LHCN-M2 (cell line): ENCODE measurements around a stretch of chr7.

DNA sequence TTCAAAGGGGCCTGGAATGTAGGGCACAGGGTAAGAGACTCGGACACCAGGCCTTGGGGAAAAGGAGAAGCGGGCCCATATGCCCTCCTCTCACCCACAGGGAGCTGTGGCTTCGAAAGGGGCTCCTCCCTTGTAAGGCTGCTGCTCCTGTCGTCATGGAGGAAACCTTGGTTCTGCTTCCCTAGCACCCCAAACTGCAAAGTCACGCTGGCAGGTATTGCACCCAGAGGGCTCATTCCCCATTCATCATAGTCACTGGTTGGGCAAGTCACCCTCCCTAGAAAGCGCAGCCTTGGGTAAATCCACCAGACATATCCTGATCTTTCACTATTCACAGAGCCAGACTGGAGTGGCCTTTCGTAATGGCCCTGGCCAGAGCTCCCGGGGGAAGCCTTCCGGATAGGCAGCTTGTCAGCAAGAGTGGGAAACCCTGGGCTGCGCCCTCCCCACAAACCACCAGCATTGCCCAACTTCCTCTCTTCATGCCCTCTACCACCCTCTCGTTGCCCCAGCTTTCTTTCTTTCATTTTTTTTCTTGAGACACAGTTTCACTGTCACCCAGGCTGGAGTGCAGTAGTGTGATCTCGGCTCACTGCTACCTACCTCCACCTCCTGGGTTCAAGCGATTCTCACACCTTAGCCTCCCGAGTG lies 121.0 kb downstream of the HIP1 start:
- RAMPAGE, long total RNA: no peak

DNA sequence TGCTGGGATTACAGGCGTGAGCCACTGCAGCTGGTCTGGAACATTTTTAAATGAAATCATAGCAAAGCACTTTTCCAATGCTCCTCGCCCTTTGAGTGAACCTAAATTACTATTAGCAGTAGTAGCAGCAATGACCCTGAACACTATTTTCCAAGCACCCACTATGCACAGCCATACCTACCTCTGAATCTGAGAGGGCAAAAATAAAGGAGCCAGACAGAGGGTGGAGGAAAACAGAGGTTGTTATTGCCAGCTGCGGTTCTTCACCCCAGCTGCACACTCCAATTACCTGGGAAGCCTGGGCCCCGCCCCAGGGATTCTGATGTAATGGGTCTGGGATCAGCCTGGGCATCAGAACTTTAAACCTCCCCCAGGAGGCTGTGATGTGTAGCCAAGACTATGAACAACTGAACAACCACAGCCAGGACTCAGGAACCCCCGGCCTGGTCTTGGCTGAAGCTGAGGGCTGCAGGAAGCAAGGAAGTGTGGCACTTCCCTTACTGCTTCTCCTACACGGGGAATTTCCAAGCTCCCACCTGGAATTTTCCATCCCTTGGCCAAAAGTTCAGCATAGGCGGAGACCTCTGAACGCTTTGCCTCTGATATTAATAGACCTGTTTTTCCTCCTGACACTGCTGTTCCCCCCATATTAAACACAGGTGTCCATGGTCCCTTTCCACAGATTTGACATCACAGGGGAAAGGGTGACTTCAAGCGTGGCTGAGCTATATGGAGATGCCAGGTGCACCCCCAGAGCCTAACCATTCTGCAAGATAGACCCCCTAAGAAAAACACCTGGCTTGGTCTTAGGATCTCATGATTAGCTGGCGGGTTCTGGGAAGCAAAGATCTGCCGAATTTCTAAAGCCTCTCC lies 89.2 kb downstream of the HIP1 start:
- RAMPAGE, long total RNA: no peak

DNA sequence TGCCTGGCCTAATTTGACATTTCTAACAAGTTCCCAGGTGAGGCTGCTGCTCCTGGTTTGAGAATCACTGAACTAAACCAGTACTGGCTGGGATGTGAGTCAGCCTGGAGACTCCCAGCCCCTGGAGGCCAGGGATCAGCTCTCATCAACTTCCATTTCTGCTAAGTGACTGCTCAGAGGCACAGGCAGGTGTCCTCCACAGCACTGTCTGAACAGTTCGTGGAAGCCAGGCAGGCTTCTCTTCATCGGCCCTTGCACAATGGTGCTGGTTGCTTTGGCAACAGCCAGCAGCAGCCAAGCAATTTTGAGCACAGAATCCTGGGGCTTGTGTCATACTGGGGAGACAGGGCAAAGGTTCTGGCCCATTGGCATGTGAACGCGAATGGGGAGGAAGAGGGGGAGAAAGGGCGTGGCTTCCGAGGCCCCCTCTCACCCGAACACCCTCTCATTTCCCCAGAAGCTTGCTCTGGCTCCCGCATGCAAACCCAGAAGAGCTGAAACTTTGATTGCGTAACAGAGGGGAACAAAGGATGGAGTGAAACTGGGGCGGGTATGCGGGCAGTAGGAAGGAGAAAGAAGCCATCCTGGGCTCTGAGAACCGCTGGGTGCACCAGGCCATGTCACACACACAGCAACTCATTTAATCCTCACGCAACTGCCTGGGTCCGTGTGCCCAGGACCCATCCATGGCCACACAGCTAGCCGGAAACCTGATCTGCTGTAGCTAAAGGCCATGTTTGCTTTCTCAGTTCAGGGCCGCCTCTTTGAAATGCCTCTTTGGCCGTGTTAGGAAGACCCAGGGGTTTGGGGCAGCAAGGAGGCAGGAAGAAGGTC lies 8.9 kb upstream of the POR start:
- RAMPAGE, long total RNA: no peak

- RAMPAGE, long total RNA: no peak
Observed at GRCh38 chr7:75925642-75926301, 10.8 kb downstream of the POR start.

- RAMPAGE, long total RNA: no peak
Observed at GRCh38 chr7:75962672-75963773, 31.4 kb downstream of the TMEM120A start.

DNA sequence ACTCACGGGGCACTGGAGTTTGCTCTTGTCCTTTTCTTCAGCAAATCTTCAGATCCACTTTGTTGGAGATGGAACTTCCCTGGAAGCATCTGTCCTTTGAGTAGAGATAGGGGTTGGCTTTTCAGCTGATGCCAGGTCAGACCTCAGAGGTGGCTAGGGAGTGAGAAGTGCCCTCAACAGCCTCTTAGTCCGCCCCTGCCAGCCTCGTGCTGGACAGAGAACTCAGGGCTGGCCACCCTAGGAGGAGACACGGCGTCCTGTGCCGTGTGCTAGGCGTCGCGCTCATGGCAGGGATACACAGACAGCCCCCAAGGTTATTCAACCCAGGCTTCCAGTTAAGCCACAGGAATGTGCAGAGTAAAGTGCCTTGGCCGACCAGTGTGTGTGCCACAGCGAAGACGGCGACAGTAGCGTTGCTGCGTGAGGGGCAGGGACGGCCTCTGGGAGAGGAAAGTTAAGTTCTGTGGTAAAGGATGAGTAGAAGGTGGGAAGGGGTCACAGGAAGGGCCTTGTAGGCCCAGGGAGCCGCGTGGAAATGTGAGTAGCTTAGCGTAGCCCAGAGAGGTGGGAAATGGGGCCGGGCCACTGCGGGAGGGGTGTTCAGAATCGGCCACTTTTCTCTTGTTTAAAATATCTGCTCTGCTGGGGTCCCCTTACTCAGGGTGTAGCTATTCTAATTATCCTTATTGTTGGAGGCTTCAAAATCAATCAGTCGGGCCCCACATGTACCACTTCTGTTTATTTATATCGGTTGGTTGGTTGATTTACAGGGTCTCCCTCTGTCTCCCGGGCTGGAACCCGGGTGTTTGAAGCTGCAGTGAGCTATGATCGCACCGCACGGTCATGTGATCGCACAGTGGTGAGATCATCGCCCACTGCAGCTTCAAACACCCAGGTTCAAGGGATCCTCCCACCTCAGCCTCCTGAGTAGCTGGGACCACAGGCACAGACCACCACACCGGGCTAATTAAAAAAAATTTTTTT lies 24.6 kb downstream of the TMEM120A start:
- RAMPAGE, long total RNA: no peak

DNA sequence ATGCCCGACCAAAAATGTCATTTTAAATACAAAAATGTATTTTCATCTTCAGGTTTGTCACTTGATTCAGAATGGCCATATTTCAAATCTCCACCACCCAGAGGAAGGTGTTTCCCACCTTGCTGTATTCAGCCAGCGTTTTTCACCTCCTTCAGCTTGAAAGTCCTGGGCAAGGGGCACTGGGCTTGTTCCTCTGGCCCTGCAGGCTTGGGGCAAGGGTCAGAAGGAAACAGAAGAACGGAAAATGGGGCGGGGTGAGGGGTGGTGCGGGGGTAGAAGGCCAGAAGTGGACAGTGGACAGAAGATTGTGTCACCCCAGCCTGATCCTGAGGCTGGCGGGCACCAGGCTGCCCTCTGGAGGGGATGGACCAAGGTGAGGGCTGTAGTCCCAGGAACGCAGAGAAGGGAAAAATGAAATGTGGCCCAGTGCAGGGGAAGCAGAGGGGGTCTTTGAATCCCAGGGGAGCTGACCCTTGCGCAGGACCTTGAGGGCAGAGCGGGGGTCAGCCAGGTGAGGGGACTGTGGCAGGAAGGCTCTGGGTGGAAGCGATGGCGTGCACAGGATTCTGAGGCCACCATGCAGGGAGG lies 23.1 kb downstream of the TMEM120A start:
- RAMPAGE, long total RNA: no peak

DNA sequence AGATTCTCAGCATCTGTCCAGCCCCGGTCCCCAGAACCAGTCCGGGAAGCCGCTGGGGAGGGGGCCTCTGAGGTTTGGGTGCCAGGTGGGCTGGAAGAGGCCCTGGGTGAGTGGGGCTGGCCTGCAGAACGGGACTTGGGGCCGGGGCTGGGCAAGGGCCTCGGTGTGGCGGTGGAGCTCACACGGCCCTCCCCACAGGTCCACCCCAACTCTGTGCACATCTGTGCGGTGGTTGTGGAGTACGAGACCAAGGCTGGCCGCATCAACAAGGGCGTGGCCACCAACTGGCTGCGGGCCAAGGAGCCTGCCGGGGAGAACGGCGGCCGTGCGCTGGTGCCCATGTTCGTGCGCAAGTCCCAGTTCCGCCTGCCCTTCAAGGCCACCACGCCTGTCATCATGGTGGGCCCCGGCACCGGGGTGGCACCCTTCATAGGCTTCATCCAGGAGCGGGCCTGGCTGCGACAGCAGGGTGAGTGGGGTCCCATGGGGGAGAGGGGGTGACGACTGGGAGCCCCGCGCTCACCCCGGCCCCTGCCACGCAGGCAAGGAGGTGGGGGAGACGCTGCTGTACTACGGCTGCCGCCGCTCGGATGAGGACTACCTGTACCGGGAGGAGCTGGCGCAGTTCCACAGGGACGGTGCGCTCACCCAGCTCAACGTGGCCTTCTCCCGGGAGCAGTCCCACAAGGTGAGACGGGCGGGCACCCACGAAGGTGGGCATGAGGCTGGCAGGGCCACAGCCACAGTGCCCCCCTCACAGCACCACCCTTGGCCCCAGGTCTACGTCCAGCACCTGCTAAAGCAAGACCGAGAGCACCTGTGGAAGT lies 8.8 kb downstream of the TMEM120A start:
- RAMPAGE, long total RNA: no peak

- RAMPAGE, long total RNA: no peak
Observed at GRCh38 chr7:75995056-75995703, 785 bp upstream of the TMEM120A start.

- RAMPAGE, long total RNA: no peak
Observed at GRCh38 chr7:76293292-76294113, 9.0 kb upstream of the HSPB1 start.

DNA sequence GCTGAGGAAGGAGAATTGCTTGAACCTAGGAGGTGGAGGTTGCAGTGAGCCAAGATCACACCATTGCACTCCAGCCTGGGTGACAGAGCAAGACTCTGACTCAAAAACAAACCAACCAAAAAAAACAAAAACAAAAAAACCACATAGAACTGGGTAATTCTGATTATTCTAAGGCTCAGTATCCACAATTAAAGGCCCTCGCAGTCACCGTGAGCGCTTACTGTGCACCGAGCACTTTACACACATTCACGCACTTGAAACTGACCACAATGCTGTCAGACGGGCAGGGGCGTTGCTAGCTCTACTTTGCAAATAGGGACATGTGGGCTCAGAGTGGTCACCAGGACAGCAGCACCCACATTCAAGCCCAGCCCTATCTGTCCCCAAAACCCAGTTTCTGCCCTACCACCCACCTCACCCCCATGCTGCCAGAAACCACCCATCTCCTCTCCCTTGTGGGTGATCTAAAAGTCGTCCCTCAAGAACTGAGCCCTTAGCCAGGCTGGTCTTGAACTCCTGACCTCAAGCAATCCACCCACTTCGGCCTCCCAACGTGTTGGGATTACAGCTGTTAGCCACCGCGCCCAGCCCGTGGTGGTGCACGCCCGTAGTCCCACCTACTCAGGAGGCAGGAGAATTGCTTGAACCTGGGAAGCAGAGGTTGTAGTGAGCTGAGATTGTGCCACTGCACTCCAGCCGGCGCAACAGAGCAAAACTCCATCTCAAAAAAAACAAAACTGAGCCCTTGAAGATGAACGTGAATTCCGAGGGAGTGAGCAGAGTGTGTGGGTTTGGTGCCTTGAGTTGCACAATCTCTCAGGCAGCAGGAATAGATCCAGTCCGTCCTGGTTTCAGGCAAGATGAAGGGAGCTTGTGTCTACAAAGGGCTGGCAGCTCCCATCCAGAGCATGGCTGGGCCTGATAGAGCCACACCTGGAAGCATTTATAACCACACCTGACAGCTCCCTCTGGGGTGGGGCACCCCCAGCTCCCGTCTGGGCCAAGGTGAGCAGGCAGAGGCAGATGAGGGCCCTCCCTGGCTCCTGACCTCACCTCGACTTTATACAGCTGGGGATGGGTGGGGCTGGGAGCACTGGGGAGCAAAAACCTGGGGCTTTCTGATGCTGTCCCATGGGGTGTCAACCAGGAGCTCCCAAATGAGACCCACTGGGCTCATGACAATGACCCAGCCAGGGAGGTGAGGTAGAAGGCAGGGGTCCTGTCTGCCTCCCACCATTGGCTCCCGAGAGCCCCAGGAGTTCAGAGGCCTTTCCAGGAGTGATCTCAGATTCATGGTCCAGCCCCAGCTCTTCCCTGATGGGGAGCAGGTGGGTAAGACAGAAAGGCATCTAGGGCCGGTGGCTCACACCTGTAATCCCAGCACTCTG lies 5.3 kb upstream of the HSPB1 start:
- RAMPAGE, long total RNA: no peak

- RAMPAGE, long total RNA: no peak
Observed at GRCh38 chr7:76358107-76358387, 744 bp downstream of the YWHAG start.

DNA sequence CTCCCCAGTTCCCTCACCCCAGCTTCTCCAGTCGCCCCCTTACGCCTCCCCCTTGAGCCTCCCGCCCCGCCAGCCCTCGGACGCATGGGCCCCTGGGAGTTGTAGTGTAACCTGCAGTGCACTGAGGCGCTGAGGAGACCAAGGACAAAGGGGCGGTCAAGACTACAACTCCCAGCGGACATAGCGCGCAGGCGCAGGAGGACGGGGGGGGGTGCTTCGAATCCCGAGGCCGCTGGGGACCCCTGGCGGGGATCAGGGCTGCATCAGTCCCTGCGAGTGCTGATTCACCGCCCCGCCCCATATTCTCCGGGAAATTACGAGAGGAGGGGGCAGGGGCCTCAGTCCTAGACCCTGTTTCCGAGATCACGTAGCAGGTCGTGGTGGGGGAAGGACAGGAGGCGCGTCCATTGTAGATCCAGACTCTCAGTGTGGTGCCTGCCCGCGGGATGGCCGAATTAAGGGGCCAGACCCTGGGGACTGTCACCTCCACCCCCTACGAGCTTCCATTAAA lies 472 bp upstream of the YWHAG start:
- RAMPAGE, long total RNA: no peak

DNA sequence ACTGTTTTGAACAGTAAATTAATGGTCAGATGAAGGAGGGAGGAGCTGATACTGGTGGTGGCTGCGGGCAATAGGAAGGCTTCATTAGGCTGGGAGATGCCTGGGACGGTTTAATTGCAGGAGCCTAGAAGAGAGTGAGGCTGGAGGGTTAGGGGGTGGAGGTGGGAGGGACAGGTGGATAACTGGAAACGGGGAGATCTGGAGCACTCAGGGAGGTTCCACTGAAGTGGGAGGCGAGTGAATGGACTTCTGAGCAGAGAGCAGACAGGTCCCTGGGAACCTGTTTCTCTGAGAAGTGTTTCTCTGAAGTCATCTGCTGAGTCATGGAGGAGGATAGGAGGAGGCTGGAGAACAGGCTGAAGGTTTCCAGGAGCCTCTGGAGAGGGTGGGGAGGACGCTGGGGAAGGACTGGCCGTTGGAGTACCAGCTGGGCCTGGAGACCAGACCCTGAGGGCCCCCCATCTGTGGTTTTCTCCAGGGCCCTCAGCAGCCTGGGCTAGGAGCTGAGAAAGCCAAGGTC lies 14.4 kb upstream of the YWHAG start:
- RAMPAGE, long total RNA: no peak

GRCh38 chr7:76392845-76394130 lies 16.2 kb downstream of the SSC4D start:
- RAMPAGE, long total RNA: no peak

DNA sequence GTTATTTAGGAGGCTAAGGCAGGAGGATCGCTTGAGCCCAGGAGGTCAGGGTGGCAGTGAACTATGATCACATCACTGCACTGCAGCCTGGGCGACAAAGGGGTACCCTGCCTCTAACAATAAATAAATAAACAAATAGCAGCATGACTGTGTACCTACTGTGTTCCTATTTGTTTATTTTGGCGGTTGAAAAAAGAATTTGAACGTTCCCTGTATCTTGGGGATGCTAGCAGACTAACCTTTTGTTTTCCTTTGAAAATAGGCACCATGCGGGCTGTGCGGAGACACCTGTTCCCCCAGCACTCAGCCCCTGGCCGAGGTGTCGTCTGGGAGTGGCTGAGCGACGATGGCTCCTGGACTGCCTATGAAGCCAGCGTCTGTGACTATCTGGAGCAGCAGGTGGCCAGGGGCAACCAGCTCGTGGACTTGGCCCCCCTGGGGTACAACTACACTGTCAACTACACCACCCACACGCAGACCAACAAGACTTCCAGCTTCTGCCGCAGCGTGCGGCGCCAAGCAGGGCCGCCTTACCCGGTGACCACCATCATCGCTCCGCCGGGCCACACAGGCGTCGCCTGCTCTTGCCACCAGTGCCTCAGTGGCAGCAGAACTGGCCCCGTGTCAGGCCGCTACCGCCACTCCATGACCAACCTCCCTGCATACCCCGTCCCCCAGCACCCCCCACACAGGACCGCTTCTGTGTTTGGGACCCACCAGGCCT lies 20.9 kb downstream of the DTX2 start:
- RAMPAGE, long total RNA: no peak

DNA sequence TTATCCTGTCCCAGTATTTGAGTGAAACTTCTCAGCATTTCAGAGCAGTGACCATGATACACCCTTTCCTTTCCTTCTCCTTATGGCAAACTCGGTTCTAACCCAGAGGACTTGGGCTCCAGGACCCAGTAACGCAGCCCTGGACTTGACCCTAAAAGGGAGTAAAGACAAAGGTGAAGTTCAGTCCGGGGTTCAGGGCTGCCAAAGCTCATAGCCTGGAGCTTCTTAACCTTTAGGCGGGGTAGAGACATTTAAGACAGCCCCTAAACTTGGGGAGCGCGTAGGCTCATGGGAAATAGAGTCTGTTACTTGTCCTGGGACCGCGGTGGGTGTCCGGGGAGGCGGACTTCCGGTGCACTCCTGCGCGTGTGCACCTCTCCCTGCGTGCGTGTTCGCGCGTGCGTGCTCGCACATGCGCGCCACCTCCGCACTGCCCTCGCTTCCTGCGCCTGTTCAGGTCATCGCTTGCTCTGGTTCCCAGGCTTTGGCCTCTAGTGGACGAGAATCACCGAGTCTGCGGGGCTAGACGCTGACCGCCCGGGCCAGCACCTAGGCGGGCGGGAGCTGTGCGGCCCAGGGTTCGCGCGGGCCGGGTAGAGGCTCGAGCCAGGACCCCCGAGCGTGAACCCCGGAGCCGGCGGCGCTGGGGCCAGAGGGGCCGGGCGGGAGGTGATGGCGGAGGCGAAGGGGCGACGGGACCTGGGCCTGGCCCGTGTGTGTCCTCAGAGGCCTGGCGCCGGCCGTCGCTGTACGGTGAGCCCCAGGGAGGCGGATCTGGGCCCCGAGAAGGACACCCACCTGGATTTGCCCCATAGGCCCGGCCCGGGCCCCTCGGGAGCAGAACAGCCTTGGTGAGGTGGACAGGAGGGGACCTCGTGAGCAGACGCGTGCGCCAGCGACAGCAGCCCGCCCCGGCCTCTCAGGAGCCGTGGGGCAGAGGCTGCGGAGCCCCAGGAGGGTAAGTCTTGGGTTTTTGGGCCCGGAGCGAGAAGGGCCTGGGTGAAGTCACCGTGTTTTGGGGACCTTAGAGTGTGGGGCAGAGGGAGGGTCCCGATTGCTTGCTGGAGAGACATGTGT lies 6.1 kb upstream of the SPDYE16 start:
- RAMPAGE, long total RNA: no peak

GRCh38 chr7:76626467-76626995 lies 548 bp downstream of the POMZP3 start:
- RAMPAGE, long total RNA: no peak

GRCh38 chr7:77007989-77008601 lies 24.1 kb downstream of the SPDYE17 start:
- RAMPAGE, long total RNA: no peak

DNA sequence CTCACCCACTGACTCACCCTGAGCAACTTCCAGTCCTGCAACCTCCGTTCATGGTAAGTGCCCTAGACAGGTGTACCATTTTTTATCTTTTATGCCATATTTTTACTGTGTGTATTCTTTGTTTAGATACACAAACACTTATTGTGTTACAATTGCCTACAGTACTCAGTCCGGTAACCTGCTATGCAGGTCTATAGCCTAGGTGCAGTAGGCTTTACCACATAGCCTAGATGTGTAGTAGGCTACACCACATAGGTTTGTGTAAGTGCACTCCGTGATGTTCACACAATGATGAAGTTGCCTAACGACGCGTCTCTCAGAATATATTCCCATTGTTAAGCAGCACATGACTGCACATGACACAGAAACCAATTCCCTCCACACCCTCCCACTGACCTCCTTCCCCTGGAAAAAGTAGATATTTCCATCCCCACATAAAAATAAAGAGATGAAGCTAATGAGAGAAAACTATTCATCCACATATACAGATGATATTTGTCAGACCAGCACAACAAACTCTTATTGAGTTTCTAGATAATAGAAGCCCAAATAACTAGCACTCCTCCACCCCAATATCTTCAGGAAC lies 44.9 kb upstream of the FGL2 start:
- RAMPAGE, long total RNA: no peak